ENCODE measurements around the gene CHSY1.

DNA sequence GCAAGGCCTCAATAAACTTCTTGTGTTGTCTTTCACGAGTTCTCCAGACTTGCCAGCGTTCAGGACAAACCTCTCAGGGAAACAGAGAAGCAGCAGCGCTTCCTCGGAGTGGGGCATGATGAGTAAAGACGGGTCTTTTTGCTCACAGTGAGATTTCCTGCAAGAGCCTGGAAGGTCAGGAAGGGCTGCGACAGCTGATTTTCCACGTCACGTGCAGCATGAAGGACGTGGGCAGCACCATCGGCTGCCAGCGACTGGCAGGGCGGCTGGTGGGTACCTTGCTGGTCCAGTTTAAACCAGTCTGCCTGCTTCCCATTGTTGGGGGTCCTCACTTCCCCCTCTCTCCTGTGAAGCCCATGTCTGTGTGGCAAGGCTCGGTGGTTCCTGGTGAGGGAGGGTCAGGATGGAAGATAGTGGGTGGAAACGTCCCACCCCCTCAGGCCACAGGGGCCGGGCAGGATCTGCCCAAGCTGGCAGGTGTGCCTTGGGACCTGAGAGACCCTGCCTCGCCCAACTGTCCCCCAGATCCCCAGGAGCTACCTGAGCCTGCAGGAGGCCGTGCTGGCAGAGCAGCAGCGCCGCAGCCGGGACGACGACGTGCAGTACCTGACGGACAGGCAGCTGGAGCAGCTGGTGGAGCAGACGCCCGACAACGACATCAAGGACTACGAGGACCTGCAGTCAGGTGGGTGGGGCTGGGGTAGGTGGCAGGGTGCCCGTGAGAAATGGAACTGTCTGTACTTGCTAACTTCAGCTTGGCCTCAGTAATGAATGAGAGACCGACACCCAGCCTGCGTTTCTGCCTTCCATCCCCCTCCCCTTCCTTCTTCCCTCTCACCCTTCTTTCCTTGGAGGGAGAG is 108.2 kb downstream of the LRRK1 start:
- RRBS, result no CpG with 5 or more reads among the region's 31 CpGs

DNA sequence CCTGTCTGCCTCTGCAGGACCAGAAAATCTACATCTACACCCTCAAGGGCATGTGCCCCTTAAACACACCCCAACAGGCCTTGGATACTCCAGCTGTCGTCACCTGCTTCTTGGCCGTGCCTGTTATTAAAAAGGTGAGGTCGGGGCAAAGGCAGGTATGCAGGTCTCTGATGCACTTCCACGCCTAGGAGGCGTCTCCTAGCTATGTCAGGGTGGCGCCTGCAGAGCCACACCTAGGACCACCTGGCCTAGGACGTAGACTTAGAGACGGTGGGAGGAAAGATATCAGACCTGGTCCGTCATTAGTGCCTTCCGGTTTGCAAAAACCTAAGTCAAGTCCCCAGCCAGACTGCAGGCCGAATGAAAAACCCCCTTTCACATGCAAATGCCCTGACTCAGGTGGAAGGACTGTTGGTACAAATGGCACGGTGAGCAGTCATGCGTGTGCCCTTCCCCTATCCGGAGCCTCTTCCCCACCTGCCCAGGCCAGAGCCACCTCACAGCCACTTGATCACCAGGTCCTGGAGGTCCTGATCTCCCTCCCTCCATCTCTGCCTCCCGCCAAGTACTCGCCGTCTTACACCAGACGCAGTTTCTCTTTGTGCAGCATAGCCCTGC is 143.5 kb downstream of the LRRK1 start:
- RRBS, result no CpG with 5 or more reads among the region's 18 CpGs

DNA sequence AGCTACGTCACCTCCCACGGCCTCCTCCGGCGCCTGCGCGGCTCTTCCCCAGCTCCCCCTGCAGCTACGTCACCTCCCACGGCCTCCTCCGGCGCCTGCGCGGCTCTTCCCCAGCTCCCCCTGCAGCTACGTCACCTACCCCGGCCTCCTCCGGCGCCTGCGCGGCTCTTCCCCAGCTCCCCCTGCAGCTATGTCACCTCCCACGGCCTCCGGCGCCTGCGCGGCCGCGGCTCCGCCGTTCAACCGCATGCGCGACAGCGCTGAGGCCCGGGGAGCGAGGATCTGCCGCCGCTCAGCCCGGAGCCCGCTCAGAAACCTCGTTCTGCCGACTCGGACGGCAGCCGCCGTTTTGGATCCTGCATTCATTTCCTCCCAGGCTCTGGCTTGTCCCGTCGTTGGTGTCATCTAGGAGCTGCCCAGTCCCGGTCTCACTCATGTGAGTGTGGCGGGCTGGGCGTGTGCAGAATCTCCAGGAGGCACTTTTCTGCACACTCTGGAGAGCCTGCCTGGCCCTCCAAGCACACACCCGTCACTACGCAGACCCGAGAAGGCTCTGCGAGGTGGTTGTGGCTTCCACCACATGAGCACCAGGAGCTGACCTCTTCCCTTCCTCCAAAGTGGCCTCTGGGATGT is 165.4 kb downstream of the CHSY1 start:
- RRBS, result 94% methylated on average over 16 of the region's 52 CpGs

GRCh38 chr15:101115647-101116746 is 135.9 kb downstream of the CHSY1 start:
- RRBS, result no CpG with 5 or more reads among the region's 20 CpGs

- RRBS, result no CpG with 5 or more reads among the region's 17 CpGs
Measured at GRCh38 chr15:101244858-101245858, 6.7 kb downstream of the CHSY1 start.

GRCh38 chr15:101251158-101252081 is at the start of gene CHSY1:
CHSY1 (minus strand) TSS chr15:101252048.
- RRBS, result 2% methylated on average over 113 of the region's 161 CpGs

- RRBS, result no CpG with 5 or more reads among the region's 16 CpGs
Measured at GRCh38 chr15:101292884-101293655, 2.0 kb downstream of the SNRPA1 start.

DNA sequence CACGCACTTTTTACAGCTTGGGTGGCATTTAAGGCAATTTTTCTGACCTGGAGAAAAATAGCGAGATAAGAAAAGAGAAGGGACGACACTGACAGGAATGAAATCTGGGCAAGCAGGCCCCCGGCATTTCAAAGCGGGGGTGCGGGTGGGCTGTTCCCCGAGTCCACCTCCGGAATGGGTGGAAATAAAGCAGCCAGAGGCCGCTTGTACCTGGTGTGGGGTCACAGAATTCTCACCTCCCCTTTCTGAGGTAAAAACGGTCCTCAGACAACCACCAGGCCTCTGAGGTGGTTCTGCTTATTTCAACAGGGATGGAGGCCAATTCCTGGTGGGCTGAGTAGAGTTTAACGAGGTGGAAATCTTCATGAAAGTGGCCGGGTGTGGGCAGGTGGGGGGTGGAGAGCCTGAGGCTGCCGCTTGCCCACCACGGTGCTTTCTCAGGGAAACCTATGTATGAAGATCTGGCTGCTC is 27.5 kb upstream of the SNRPA1 start:
- RRBS, result 60% methylated on average over 5 of the region's 14 CpGs

DNA sequence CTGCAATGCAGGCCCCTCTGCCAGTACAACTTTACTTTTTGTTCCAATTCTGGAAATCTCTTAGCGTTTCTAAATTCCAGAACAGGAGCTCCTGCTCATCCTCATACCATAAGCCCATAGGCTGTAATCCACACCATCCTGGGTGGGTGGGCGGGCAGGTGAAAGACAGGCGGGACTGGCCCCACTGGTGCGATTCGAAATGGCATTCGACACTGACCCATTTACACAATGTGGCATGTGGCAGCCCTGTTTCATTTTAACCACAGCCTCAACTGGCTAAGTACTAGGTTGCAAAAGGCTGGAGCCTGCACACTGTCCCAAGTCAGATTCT is 38.6 kb upstream of the SNRPA1 start:
- RRBS, result no CpG with 5 or more reads among the region's 6 CpGs

GRCh38 chr15:101384638-101385240 is 89.7 kb upstream of the SNRPA1 start:
- RRBS, result no CpG with 5 or more reads among the region's 7 CpGs

GRCh38 chr15:101455205-101456043 is 34.1 kb downstream of the PCSK6 start:
- RRBS, result 26% methylated on average over 5 of the region's 11 CpGs

DNA sequence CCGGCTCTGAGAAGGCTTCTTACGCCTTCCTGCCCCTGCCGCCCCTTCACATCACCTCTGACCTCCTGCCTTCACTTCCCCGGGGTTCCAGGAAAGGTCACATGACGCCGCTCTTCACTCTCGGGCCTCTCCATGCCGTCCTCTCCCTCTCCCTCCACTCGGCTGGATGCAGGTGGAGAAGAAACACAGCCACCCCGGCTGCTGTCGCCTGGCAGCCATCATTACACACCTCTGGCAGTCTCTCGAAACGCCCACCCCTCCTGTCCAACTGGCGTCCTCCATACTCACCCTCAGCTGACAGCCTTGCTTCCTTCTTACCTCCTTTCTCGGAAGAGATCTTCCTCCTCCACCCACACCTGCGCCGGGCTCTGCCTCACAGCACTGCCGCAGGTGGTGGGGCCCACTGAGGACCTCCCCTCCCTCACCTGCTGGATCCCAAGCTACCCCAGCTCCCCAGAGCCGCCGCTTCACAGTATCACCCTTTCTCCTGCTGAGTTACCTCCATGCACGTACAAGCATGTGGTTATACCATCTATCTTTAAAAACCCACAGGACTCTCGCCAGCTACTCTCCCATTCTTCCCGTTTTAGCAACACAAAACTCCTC is 7.1 kb upstream of the PCSK6 start:
- RRBS, result 16% methylated on average over 6 of the region's 23 CpGs

DNA sequence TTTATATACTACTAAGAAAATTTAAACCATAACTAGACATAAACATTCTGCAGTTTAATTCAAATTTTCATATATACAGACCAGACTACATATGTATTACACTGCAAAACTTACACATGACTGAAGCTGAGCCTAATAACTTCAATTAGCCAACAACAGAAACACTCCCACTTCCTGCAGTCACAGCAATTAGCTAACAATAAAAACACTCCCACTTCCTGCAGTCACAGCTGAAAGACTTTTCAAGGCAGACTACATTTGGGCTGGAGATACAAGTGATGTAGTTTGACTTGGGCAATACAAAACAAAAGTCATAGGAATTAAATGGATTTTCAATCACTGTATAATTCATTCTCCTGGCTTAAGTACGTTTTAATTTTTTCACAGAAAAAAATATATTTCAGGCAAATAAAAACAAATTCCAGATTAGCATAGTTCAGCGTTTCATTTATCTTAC is 10.3 kb downstream of the TM2D3 start:
- RRBS, result no CpG with 5 or more reads among the region's 2 CpGs

DNA sequence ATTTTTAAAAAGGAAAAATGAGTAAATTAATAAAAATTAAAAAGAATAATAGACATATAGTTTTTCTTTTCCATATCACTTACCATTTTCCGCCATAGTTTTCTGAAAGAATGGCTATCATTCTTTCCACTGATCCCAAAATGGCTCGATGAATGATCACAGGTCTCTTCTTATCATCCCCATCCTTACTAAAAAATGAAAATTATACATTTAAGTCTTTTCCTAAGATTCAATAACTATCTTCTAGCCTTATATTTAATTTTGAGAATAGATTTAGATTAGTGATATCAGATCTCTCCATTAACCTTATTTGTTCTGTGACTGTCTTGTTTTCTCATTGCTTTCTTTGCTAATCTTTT is 9.4 kb upstream of the TM2D3 start:
- RRBS, result no CpG with 5 or more reads among the region's 2 CpGs

Data from AG08470 (cell line).